Panc1 (cell line): ENCODE data around the genes STEAP1 and PTTG1IP2.

GRCh38 chr7:88225879-88226588, 6.2 kb upstream of the SRI start:
- RRBS, 2 experiments, result no CpG with 5 or more reads among the region's 4 CpGs

GRCh38 chr7:90118272-90118535, 36.1 kb upstream of the STEAP1 start:
- RRBS, 2 experiments, result no CpG with 5 or more reads among the region's 8 CpGs

DNA sequence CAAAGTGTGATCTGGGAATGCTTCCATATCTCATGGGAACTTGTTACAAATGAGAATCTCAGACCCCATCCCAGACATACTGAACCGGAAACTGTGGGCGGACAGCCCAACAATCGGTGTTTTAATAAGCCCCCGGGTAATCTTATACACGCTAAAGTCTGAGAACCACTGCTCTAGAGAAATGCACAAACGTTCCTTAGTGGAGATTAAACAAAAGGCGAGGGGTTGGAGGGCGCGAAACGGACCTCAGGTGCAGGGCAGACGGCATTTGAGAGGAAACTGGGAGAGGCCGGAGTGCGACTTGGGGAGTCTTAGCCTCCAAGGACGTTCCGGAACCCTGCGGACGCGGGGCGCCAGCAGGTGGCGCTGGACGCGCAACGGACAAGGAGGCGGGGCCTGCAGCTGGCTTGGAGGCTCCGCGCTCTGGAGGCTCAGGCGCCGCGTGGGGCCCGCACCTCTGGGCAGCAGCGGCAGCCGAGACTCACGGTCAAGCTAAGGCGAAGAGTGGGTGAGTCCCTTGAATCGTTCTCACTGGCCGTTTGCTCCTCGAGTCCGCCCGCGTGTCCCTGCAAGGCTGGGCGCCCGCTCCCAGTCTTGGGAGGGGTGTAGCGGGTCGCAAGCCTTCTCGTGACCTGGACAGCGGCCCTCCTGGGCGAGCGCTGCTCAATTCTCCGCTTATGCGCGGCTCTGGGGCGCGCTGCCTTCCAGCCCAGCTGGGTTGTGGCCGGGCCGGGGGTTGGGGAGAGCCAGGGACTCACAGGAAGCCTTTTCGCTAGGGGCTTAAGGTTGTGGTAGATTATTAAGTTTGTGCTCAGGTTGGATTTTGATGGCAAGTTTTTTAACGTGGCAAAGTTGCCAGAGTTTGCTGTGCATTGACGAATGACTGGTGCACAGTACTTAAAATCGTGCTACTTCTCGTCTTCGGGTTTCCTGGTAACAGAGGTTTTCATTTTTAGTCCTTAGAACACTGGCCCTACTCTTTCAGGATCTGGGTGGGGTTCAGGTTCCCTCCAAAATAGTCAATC, at the start of gene STEAP1:
TSS of gene STEAP1 (plus strand) at position 434 of the 1,025 bp plus-strand sequence.
- RRBS, 2 experiments, result 14% methylated on average over 3 of the region's 61 CpGs; no CpG with 5 or more reads in 1 of the 2 experiments

DNA sequence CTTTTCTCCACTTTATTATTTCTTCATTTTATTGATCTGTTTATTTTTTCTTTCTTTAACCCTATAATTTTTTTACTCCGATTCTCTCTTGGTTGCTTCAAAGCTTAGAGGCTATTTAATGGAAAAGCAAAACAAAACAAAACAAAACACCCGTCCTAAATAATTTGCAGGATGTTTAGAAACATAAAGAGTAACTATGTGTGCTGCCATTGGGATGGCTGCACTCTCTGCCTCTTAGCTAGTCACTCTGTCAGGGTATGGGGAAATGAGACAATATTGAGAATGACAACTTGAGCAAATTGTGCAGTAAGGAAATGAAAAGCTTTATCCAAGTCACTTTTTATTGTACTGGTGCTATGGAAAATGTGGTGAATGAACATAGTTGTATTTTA, 1.4 kb downstream of the STEAP2 start:
- RRBS, 2 experiments, result no CpG with 5 or more reads among the region's 2 CpGs

DNA sequence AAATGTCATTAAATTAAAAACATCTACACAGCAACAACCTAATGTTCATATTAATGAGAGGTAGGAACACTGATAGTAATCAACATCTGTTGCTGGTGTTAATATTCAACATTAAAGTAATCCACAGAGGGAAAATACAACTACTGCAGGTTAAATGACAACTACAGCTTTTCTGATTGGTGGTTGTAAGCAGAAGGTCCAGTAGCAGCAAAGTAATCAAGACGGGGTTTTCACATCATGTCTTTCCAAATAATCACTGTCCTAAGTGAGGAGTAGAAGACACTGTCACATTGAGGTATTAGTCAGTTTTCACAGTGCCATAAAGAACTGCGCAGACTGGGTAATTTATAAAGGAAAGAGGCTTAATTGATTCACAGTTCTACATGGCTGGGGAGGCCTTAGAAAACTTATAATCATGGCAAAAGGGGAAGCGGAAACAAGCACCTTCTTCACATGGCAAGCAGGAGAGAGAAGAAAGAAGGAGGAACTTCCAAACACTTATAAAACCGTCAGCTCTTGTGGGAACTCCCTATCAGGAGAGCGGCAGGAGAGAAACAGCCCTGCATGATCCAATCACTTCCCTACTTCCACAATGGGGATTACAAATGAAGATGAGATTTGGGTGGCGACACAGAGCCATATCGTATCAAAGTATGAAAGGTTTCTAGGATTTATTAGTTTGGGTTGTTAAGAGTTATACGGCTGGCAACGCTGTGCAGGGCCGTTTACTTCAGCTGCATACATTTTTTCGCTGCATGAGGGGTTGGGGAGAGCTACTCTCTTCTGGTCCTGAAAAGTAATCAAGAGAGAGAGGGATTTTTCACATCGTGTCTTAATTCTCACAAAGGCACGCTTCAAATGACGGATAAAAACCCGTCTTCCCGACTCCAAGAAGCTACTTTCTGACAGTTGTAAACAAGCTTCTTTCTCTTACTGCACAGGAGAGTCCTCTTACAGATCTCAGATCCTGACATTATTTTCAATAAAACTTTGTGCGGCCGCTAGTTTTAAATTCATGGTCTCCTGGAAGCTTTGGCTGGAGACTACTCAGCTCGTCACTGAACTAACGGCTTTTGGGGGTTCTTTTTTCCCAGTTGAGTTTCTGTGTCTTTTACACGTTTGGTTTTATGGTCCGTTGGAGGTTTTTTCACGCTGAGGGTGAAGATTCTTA, 912 bp upstream of the GTPBP10 start:
- RRBS, 2 experiments, result no CpG with 5 or more reads among the region's 23 CpGs

- RRBS, 2 experiments, result no CpG with 5 or more reads among the region's 2 CpGs
These were observed 8.0 kb upstream of the PTTG1IP2 start for GRCh38 chr7:90461303-90461890.

GRCh38 chr7:90469326-90469776, at the start of gene PTTG1IP2:
Gene PTTG1IP2 (plus strand): TSS chr7:90469639.
- RRBS, 2 experiments, result no CpG with 5 or more reads among the region's 4 CpGs

GRCh38 chr7:91265894-91266858, 1.9 kb downstream of the FZD1 start:
- RRBS, 2 experiments, result 66 to 76% methylated on average over 12 to 20 of the region's 68 CpGs

DNA sequence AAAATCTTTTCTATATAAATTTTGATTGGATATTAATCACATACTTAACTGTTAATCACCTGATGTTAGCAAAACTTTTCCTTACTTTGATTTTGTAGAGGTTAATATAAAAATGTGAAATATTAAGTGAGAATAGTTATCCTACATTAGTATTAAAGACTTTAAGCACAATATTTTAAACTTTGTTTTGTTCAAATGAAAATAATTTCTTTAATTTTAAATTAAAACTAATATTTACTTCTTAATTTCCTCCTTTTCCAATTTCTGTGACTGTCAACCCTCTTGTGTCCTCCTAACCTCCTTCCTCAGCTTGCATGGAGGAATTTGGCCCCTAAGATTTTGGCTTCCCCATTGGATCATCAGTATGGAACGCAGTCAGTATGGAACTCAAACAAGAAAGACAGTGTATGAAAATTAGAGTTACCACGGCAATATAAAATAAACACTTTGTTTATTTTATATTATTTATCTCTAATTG, 91.3 kb downstream of the CYP51A1 start:
- RRBS, 2 experiments, result no CpG with 5 or more reads among the region's 2 CpGs

- RRBS, 2 experiments, result no CpG with 5 or more reads among the region's 5 CpGs
These were observed 82.5 kb upstream of the GATAD1 start for GRCh38 chr7:92364505-92365525.

DNA sequence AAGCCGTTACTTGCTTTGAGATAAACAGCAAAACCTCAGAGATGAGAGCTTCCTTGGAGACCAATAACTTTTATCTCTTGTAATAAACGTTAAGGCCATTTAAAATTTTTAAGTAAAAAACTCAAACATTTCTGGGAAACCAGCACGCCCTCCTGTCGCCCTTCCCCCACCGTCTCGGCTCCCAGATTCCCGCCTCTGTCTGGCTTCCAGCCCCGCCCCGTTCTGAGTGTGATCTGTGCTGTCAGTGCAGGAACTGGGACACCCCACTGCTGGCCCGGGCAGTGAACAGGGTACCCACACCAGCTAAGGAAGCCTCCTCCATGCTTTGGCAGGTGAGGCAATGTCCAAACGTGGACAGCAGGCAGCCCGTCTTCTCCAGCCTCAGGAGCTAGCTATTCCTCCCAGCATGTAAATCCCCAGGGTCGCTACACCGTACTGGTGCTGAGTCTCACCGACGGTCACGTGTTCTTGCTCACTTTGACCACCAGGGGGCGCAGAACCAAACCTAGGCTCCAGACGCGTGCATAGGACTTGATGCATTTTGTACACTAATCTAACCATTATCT, 22.9 kb upstream of the GATAD1 start:
- RRBS, 2 experiments, result no CpG with 5 or more reads among the region's 20 CpGs

- RRBS, 2 experiments, result no CpG with 5 or more reads among the region's 3 CpGs
These were observed 1.5 kb downstream of the GATAD1 start for GRCh38 chr7:92448663-92449376.

- RRBS, 2 experiments, result no CpG with 5 or more reads among the region's 6 CpGs
These were observed 16.7 kb upstream of the FAM133B start for GRCh38 chr7:92606787-92607384.

DNA sequence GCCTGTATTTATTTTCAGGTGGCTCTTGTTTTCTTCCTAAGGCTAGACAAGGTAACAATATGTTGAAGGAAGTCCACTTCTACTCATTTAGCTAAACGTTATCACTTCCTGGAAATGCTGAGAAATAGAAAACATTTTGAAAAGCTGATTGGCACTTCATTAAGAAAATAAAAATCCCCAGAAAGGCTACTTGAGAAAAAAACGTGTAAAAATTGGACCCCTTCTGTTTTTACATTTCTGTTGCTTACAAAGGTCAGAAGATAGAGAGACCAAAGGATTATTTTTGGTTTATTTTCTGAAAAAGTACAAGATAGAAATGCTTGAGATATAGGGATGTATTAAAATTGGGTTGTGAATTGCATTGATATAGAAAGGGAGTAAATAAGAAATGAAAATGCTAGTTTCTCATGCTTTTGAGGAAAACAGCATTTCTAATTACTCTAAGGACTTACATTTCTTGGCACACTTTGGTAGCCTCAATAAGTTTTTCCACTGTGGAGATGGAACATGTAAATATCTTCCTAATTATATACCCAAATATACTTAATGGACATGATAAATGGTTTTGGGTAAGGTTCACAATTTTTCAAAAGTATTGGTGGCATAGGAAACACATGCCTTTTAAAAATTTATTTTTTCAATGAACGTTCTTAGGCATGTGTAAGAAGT, 20.2 kb upstream of the FAM133B start:
- RRBS, 2 experiments, result no CpG with 5 or more reads among the region's 3 CpGs

GRCh38 chr7:92697720-92698907, 107.9 kb upstream of the FAM133B start:
- RRBS, 2 experiments, result no CpG with 5 or more reads among the region's 14 CpGs

- RRBS, 2 experiments, result no CpG with 5 or more reads among the region's 8 CpGs
These were observed 36.0 kb downstream of the CDK6 start for GRCh38 chr7:92800206-92800936.

GRCh38 chr7:93793431-93793854, 97.1 kb downstream of the TFPI2 start:
- RRBS, 2 experiments, result no CpG with 5 or more reads among the region's 15 CpGs

GRCh38 chr7:94197269-94197752, 193.2 kb upstream of the BET1 start:
- RRBS, 2 experiments, result no CpG with 5 or more reads among the region's 1 CpG

DNA sequence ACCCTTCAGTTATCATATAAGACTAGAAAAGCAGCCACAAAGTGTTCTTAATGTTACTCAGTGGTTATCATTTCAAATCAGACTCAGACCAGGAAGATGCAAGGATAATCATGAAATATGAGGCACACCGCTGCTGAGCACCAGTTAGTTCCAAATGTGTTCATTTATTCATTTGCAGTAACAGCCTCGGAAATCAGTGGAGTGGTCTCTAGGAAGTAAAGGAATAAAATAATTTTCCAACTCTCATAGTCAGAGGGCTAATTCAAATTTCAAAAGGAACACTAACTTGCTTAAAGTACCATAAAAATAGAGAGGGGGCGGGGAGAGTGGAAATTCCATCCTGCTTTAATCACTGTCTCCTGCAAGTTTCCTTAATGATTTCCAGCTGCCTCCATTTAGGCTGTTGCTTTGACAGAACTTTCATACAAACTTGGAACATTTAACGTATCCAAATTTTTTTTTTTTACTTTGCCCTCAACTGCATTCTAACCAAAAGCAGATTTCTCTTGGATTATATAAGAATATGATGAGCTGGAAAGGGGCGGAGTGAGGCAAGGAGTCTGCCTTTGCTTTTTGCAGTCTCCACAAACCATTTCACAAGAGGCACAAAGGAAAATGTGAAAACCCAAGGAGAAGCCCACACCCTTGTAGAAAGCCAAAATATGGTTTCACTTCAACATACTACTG, 46.7 kb upstream of the COL1A2 start:
- RRBS, 2 experiments, result no CpG with 5 or more reads among the region's 5 CpGs

DNA sequence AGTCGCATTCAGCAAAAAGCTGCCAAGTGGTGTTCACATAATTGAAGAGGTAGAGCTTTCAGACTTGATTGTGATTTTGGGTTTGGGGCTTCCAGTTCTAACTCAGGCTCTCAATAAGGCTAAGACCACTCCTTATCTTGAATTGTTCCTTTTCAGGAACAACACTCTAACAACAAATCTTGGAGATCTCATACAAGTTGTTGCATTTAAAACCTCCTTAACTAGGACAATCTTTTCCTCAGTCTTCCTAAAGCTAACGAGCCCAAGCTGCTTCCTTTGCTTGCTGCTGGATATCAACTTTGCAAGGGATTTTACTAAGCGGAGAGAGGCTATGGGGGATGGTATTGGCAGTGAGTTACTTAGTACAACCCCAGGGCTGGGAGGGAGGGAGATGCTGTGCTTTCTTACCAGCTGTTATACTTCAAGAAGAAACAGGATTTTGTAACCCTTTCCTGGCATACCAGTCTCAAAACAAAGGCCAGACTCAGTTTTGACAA, 19.6 kb upstream of the COL1A2 start:
- RRBS, 2 experiments, result no CpG with 5 or more reads among the region's 3 CpGs